Placental pericyte (primary cell): Measurements from ENCODE around the genes SFTPA1 and PRXL2A.

GRCh38 chr10:79249337-79250091 is 97.8 kb upstream of the PPIF start:
- CAGE, long polyA plus RNA = no peak

DNA sequence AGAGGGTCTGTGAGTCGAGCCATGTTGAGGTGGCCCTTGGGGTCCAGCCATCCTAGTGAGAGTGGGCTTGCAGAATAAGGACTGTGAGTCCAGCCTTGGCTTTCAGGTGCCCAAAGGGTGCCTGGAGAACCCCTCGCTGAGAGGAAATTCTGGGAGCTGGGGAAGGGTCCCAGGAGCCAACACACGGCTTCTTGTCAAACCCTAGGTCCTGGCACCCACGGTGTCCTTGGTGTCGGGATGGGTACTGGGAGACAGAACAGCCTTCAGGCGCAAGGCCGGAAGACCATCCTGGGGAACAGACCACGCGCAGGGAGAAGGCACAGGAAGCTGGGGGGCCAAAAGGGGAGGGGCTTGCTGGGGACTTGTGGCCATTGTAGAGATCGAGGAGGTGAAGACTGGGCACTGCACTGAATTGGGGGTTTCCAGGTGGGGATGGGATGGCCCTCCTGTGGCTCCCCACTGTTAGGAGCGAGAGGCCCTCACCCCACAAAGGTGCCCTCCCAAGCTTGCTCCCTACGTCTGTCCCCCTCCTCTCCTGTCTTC is 96.5 kb upstream of the PPIF start:
- CAGE, long polyA plus RNA = no peak

GRCh38 chr10:79253235-79253915 is 93.9 kb upstream of the PPIF start:
- CAGE, long polyA plus RNA = no peak

GRCh38 chr10:79293740-79294451 is 53.4 kb upstream of the PPIF start:
- CAGE, long polyA plus RNA = no peak

GRCh38 chr10:79355974-79356914 is 9.0 kb downstream of the PPIF start:
- CAGE, long polyA plus RNA = no peak

- CAGE, long polyA plus RNA = no peak
Observed at GRCh38 chr10:79385562-79386535, 38.6 kb downstream of the PPIF start.

GRCh38 chr10:79394215-79395116 is 47.2 kb downstream of the PPIF start:
- CAGE, long polyA plus RNA = no peak

- CAGE, long polyA plus RNA = no peak
Observed at GRCh38 chr10:79399102-79399920, 46.1 kb downstream of the ZCCHC24 start.

- CAGE, long polyA plus RNA = no peak
Observed at GRCh38 chr10:79424265-79425067, 21.0 kb downstream of the ZCCHC24 start.

DNA sequence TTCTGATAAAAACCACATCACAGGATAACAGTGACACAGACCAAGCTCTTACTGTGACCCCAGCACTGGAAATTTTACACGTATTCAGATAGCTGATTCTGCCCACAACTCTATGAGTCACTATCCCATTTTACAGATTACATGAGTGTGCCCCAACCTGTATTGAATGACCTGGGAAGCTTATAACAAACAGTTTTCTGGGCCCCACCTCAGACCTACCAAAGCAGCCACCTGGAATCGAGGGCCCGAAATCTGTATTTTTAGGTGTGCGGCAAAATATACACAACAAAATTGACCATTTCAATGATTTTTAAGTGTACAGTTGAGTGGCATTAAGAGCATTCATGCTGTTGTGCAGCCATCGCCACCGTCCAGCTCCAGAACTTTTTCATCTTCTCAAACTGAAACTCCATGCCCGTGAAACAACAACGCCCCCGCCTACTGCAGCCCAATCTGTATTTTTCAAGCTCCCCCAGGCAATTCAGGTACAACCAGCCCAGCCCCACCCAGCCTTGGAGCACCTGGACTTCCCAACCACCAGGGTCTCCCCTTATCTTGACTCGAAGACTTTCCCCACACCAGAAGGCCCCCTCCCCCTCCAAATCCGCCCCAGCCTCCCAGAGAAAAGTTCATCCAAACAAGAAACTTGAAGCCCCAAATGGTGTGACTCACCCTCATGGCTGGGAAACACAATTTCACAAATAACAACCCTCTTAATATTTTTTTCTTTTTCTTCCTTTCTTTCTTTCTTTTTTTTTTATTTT is 10.8 kb downstream of the ZCCHC24 start:
- CAGE, long polyA plus RNA = no peak

GRCh38 chr10:79610809-79611004 is at the start of gene SFTPA1:
Gene SFTPA1, plus strand, starts transcription at chr10:79610939.
- CAGE, long polyA plus RNA = no peak

GRCh38 chr10:79927025-79927847 is 21.7 kb downstream of the SFTPD start:
- CAGE, long polyA plus RNA = no peak

- CAGE, long polyA plus RNA = no peak
Observed at GRCh38 chr10:80136863-80137527, 4.5 kb downstream of the PLAC9 start.

- CAGE, long polyA plus RNA = no peak
Observed at GRCh38 chr10:80171094-80172324, 33.8 kb downstream of the ANXA11 start.

GRCh38 chr10:80197944-80198403 is 7.4 kb downstream of the ANXA11 start:
- CAGE, long polyA plus RNA = no peak

GRCh38 chr10:80200909-80201905 is 4.1 kb downstream of the ANXA11 start:
- CAGE, long polyA plus RNA = no peak

- CAGE, long polyA plus RNA = no peak
Observed at GRCh38 chr10:80284977-80285683, 4.3 kb downstream of the MAT1A start.

GRCh38 chr10:80290827-80291291 is 1.4 kb upstream of the MAT1A start:
- CAGE, long polyA plus RNA = no peak

- CAGE, long polyA plus RNA = no peak
Observed at GRCh38 chr10:80408131-80409195, at the start of gene PRXL2A. Gene PRXL2A, plus strand, starts transcription at chr10:80408551.

DNA sequence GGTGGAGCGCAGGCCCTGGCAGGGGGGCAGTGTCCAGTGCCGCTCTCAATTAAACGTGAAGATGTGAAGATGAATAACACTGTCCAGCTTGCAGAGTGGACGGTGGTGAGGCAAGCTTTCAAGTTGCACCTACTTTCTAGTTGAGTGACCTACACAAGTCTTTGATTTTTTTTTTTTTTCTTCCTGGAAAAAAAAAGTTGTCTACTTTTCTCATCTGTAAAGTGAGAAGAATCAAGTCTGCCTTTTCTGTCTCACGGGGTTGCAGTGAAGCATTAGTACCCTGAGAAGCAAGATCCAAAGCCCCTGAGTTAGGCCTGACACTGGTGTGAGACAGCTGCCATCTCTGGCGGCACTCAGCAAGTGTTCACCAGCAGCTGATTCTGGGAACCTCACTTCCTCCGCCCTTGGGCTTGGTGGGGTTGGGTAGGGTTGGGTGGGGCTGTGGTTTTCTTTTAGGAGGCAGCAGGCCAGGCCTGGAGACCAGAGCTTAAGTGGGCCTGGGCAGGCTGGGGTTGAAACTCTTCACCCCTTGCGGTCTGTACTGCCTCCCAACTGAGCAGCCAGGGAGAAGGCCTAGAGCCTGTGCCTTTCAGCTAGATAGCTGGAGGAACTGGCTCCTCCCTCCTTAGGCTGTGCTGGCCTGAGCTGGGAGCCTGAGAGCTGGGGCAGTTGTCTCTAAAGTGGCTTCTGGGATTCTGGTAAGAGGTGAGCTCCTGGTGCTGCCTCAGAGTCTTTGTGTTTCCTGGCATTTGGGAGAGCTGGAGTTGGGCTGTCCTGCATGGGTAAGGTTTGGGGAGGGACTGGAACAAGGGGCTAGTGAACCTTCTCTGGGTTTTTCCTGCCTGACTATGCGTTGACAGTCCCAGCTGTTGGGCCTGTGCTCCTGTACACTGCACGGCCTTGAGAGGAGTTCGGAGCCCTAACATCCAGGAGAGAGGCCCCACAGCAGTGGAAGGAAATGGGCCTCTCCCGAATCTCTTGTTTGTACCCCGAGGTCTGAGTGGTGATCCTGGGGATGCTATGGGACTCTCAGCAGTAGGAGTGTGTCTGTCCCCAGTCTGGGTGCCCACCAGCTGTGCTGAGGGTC is 5.0 kb downstream of the TSPAN14 start:
- CAGE, long polyA plus RNA = no peak